Neural cell (in vitro differentiated cells): ENCODE measurements around a stretch of chr10.

- RAMPAGE, long total RNA: no peak
Observed at GRCh38 chr10:75470571-75471308, 39.3 kb downstream of the LRMDA start.

DNA sequence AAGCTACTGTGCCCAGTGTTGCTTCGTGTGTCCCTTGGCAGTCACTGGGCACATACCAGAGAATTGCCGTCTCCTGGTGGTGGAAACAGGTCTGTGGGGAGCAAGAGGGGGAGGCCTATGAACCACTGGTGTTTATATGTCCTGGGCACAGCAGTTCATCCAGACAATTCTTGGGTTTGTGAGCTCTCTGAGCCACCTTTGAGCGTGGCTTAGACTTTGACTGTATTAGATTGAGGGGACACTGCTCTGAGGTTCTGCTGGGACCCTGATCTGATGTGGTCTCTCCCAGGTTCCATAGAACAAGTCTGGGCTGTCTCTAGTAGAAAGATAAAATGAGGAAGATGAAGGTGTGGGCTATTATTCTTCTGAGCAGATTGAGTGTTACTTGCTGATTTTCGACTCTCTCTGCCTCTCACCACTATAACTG lies 190.1 kb downstream of the LRMDA start:
- RAMPAGE, long total RNA: no peak

DNA sequence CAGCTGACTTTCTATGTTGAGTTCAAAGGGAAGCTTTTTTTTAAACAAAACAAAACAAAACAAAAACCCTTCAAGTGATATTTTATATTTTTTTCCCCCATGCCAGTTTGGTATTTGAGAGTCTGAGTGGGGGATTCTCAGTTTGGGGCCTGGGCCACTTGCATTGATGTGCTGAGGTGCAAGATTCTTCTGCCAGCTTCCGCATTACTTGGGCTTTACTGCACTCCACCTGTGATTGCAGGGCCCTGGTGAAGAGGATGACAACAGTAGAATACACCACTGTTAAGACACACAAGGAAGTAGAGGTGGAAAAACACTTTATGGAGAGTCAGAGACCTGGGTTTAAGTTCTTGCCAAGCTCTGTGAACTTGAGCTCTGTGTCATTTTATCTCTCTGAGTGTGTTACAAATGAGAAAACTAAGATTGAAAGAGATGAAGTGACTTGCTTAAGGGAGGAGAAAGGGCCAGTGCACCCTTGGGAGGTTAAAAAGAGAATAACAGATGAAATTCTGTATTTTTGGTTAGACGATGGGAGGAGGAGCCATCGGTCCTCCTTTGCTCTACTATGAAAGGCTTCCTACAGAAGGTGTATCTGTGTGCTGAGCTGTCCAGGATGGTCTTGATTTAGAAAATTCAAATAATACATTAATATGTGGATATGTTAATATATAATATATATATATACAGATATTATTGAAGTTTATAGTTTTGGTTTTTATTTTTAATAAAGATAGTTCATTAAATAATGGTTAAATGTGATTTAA lies 209.5 kb downstream of the LRMDA start:
- RAMPAGE, long total RNA: no peak

- RAMPAGE, long total RNA: no peak
Observed at GRCh38 chr10:75755001-75755979, 323.9 kb downstream of the LRMDA start.

DNA sequence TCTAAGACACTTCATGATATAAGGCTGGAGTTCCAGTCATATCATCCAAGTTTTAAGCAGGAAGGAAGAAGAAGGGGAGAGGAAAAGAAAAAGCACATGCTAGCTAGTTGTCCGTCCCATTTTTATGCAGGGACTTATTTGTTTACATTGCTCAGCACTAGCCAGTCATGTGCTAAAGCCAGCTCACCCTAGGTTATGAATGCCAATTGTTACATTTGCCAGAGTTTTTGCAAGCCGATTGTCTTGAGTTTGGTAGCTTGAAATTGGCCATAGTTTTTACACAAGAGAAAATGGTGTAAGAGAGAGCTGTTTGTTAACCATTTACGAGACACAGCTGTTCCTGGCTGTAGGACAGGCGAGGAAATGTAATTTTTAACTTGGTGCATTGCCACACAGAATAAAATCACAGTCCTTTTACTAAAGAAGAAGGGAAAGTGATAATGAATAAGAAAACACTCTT lies 357.0 kb downstream of the LRMDA start:
- RAMPAGE, long total RNA: no peak

GRCh38 chr10:75817527-75818087 lies 386.2 kb downstream of the LRMDA start:
- RAMPAGE, long total RNA: no peak

DNA sequence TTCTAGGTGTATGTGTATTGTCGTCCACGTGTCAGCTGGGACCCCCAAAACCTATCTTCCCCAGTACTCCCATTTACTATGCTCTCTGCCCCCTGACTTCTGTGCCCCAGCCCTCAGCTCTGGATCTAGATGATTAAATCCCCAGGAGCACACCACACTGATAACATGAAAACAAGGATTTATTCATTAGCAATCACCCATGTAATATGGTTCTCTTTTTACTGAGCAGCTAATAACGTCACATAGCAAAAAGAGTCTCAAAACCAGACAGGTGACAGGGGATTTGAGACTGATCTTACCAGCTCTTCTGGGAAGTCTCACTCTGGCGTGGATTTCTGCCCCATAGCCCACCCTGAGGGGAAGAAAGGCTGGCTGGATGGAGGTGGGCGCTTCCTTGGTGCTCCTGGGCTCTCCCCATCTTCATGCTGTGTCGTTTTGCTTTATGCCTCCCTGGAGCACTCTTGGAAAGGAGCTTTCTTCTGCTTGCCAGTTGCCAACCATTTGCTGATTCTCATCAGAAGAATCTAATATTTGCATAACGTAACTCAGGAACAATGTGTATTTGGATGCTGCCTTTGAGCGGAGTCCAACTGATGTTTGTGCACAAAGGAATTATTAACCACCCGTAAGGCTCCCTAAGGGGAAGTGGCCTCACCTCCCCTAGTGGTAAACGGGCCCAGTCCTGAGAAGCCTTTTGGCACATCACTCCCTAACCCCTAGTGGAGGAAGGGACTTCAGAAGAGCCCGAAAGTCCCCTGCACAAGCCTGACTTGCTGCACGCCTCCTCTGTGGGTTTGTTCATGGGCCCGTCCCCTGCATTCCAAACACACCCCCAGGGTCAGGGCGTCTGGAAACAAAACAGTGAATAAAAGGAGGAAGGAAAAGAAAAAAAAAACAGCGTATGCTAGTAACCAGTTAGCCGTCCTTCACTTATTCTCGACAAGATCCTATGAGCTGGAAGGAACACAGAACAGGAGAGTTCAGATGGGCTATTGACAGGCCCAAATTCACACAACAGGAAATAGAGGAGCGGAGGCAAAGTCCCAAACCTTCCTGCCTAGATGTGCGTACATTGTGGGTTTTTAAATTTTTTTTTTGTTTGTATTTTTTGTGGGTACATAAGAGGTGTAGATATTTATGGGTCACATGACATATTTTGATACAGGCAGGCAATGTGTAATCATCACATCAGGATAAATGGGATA lies 602.1 kb downstream of the LRMDA start:
- RAMPAGE, long total RNA: no peak

- RAMPAGE, long total RNA: no peak
Observed at GRCh38 chr10:76036326-76036776, 604.9 kb downstream of the LRMDA start.

- RAMPAGE, long total RNA: no peak
Observed at GRCh38 chr10:76050898-76051384, 619.5 kb downstream of the LRMDA start.

DNA sequence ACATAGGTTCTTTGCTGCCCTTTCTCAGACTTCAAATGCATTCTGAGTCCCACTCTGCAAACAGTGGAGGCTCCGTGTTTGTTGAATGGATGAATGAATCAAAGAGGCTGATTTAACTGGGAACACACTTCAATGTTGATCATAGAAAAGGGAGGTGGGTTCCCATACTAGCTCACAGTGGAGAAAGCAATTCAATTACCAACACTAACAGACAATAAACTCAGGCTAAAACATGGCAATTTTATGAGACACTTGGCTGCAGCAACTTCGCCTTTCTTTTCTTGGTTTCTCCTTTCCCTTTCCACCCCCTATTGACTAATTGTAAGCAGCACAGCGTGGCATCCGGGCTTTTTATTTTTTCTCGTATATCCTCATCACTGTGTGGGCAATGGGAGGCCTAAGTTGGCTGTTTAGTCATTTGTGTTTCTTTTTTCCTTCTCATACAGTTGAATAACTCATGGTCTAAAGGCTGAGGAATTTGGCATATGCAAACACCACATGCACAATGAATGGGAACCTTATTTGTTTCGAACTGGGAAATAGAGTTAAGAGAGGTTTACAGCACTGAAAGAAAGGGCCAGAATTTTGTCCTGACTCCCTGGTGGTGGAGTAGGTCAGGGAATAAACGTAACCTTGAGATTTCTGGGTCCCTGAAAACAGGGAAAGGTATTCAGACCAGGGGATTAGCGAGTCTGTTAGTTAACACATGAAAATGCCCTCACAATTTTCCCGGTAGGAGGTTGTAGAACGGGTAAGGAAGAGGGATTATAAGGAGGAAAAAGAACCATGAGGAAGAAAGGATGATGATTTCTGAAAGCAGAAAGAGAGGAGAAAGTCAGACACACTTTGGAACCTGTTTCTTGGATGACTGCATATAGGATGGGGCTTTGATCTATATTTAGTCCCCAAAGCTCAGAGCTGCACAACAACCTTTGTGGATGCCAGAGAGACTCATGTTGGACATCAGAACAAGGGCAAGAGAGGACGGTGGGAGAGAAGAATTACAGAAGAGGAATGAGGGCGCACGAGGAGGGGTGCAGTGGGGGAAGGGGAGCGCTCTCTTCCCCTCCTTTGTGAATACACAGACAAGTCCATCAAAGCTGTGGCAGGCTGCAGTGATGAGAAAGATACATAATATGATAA lies 858.3 kb downstream of the KCNMA1 start:
- RAMPAGE, long total RNA: no peak

DNA sequence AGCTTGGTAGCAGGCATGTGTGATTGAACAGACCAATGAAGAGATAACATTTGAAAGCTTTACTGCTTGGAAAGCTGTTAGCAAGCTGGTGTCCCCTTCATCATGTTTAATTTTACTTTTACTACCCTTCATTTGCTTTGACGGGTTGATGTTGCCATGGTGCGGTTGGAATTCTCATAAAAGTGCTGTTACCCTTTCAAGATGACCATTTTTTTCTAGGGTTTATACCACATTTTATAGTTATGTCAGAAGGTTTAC lies 857.6 kb downstream of the KCNMA1 start:
- RAMPAGE, long total RNA: no peak

GRCh38 chr10:77165645-77166328 lies 471.8 kb downstream of the KCNMA1 start:
- RAMPAGE, long total RNA: no peak

- RAMPAGE, long total RNA: no peak
Observed at GRCh38 chr10:77391414-77392232, 246.0 kb downstream of the KCNMA1 start.

DNA sequence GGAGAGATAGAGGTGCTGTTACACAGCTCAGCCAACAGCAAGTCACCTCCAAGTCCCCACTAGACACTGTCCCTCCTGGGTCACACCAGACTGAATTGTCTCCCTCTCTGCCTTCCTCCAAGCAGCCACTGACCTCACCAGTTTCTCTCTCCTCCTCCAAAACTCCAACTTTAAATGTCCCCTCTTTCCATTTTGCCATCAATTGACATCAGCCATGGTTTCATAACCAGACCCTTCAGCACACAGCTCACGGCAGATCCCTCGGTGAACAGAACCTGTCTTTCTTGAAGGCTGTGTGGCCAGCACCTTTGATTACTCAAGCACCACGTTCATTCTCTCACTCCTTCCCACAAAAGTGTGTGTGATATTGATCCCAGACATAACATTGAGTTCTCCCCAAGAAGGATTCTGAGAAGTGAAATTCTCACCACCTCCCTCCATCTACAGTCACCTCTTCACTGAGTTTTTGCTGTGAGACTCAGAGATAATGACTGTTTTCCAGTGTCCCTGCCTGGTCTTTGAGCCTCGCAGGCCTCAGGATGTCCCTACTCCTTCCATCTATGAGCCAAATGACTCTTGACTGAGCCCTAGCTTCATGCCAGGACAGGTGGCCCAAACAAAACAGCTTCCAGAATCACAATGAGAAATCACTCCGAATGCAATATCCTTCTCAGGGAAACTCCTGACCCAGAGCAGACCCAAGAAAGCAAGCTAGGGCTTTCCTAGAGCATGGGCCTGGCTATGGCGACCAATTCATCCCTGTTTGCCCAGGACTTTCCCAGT lies 235.2 kb downstream of the KCNMA1 start:
- RAMPAGE, long total RNA: no peak

- RAMPAGE, long total RNA: no peak
Observed at GRCh38 chr10:77415387-77415891, 222.2 kb downstream of the KCNMA1 start.

DNA sequence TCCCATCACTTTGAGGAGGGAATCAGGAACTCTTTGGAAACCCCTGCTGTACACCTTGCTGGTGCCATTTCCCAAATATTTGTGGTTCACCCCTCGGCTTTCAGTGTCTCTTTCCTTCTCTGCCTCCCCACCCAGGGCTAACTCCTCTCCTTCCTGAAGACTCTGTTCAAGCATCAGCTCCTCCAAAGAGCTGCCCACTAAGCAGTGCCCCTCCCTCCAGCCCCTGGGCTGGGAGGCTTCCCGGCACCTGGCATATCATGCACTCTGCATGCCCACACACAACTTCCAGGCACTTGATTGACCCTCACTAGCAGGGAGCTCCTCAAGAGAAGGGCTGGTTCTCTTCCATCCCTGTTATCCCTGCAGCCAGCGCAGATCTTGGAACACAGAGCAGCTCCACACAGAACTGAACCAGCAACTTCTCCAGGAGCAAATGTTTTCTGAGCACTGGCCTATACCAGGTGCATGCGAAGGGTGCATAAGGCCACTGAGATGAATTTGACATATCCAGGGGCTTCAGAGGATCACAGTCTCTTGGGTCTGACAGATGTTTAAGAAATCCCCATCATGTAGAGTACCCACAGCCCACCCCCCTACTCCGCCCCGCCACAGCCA lies 121.9 kb downstream of the KCNMA1 start:
- RAMPAGE, long total RNA: no peak

DNA sequence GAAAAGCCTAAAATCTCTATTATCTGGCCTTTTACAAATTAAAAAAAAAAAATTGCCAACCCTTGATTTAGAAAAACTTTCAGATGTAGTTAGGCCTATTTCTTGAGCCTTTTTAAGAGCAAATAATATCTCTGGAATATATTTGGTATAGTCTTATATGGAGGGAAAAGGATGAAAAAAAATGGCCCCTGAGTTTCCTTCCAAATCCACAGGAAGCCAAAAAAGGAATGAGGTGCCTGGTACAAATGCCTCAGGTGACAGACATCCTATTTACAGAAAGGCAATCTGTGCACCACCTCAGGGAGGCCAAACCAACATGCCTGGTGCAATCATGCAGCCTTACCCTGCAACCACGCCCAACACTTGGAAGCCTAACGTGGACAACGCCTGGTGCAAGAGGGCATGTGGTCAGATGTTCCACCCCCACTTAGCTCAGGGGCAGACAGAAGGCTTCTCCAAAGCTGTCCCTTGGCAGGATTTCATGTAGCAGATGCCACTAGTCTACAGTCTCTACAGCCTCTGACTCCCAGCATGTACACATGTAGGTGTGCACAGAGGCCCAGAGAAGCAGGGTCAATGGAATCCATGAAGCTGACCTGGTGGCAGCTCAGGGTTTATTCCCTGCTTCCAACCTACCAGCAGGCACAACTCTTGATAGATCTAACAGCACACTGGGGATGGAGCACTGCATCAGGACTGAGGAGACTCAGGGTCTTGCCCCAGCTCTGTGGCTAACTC lies 89.5 kb downstream of the KCNMA1 start:
- RAMPAGE, long total RNA: no peak

DNA sequence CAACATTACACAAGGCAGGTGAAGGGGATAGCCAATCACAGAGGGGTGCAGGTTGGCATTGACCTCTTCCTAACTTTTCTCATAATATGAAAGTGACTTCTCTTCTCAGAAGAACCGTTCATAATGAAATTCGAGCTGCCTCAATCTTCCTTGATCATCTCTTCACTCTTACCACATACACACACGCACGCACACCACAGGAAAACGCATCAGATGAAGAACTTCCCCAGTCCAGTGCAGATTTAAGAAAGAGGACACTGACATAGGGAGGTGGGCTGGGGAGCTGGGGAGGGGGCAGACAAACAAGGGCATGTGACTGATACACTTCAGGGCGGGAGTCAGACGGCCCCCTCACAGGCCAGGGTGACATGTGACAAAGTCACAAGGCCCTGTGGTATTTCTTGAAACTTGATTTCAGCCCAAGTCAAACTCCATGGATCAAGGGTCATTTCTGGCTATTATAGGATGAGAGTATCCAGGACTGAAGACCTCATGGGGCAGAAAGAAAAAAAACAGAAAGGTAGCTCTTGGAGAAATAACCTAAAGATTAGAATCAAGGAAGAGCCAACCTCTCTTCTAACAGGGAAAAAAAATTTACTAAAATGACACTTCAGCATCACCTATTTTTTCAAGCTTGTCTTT lies 82.6 kb downstream of the KCNMA1 start:
- RAMPAGE, long total RNA: no peak

DNA sequence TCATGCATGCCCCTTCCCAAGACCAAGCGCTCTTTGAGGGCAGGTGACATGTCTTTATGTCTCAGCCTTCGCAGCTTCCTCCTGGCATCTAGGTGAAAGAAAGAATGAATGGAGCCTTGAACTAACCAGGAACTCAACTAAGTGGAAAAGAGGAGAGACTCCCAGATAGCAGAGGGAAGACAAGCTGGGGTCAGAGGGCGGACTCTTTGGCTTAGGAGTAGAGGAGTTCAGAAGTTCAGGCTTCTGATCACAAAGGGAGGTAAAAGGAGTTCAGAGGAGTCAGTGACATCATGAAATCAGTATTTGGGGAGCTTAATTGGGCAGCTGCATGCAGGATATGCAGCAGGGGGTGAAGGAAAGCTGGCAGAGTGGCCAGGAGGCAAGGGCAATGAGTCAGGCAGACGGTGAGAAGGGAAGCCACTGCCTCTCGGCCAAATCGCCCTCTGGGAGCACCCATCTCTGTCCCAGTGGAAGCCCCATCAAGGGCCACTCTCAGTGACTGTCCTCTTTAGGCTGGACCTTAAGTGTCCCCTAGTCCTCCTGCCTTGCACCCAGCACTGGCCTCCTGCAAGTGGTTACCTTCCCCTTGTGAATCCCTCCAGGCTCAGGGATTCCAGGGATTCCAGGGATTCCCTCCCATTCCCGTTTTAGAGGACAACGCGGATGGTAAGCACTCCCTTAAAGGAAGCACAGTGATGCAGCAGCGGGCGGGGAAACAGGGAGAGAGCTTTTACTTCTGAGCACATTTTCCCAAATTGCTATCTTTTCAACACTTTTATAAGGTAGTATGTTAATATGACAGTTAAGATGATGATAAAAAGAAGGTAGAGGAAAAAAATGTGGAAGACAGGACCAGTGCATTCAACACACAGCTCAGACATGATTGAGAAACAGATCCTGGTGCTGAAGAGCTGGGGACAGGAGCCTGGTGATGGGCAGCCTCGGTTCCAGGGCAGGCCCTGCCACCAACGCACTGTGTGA lies 72.7 kb downstream of the KCNMA1 start:
- RAMPAGE, long total RNA: no peak

DNA sequence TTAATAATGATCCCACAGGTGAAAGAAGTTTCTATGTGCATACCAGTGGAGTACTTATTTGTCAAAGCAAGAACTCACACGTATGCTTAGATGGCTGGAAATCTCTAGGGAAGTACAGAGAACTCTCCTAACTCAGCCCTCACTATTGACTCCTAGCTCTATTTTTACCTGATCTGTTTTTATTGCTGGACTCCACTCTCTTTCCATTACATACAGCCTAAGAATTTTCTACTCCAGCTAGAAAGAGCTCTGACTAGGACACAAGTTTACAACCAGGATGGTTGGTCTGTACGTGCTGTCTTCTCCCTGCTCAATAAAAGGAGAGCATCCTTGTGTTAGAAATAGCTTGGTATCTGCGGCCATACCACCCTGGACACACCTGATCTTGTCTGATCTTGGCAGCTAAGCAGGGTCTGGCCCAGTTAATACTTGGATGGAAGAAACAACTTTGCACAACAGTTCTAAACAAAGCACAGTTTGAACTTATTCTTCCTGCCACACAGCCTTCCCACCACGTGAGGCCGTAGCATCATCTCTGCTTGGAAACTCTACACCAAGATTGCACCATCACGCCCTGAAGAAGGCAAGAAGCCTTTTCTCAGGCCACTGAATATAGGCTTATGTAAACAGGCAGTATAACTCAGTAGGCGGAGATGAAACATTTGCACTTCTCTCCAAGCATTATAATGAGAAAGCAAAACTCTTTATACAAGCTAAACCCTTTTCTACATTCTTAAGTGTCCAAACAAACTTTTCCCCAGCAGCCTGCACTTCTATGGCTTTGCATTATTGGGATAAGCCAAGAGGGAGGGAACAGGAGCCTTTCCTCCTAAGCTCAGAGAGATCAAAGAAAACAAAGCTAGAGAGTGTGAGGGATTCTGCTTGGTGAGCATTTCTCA lies 50.7 kb downstream of the KCNMA1 start:
- RAMPAGE, long total RNA: no peak